ENCODE measurements around a stretch of chr12.

GRCh38 chr12:122511946-122512308, 11.2 kb upstream of the ZCCHC8 start:
- PRO-cap = no peak

GRCh38 chr12:122516627-122517487, 9.9 kb downstream of the RSRC2 start:
- PRO-cap = no peak

- PRO-cap = bidirectional peak, plus-strand start at chr12:122836458, minus-strand start at chr12:122836230
These were observed 858 bp downstream of the HIP1R start for GRCh38 chr12:122836049-122836581.

DNA sequence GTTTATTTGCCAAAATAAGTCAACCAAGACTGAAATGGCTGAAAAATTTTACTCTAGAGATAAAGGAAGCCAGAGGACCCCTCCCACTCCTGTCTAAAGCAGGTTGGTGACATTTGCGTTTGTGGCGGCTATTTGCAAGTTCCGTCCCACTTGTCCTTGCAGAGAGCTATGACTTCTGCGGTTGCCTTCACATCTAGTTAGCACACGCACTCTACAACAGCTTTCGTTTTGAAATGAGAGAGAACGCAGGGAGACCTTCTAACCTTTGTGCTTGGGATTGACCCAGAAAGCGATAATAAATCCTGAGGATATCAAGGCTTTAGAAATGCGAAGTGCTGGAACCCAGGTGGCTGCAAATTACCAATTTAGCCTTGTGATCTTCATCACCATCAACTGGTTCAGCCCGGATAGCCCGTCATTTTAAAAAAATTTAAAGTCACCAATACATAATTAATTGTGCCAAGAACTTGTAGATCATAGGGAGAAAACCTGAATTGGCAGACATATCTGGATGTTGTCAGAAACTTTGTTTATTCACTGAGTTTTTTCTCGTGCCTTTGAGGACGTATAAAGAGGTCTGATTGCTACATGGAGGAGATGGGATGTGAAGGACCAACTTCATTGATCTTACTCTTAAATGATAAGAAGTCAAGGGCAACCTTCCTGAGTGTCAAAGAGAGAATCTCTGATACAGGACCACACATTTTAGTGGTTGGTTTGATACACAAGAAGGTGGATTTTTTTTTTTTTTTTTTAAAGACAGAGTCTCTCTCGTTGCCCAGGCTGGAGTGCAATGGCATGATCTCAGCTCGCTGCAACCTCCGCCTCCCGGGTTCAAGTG, 1.5 kb downstream of the HIP1R start:
- PRO-cap = unidirectional peak, minus-strand start at position 195 of the sequence; bidirectional peak, plus-strand start at position 226 of the sequence, minus-strand start at position 195 of the sequence

- PRO-cap = no peak
These were observed 14.3 kb downstream of the HIP1R start for GRCh38 chr12:122849374-122850224.

GRCh38 chr12:122868571-122869348, 27.2 kb downstream of the VPS37B start:
- PRO-cap = no peak

- PRO-cap = bidirectional peak, plus-strand start at chr12:122888654, minus-strand start at chr12:122888658; unidirectional peak, minus-strand start at chr12:122888688
These were observed 7.5 kb downstream of the VPS37B start for GRCh38 chr12:122888206-122889103.

DNA sequence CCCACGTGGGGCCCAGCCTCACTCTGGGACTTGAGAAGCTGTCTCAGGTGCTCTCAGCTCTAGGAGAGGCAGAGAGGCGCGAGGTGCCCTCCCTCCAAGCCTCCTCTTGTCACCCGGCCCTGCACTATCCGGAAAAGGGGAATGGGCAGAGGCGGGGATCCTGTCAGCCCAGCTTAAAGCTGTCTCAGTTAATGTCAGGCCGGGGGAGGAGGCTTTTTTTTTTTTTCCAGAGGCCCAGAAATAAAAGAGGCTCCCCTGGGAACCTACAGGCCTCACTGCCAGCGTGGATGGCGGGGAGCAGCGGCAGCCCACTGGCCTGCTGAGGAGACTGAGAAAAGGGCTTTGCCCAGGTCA, 769 bp downstream of the ABCB9 start:
- PRO-cap = no peak

DNA sequence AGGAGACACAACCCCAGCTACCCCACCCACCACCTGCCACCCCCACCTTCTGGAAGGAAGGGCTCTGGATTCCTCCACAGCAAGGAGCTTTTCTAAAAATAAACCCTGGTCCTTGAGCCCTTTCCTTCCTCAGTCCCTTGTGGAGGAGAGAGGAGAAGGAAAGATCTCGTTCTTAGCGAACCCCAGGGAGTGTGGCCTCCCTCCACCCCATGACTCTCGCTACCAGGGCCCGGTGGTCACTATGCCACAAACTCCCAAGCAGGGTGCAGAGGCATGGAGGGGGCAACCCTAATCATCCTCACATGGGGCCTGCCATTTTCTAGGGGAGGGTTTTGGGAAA, 43.5 kb downstream of the PITPNM2 start:
- PRO-cap = no peak

GRCh38 chr12:123119874-123120406, 30.9 kb downstream of the PITPNM2 start:
- PRO-cap = no peak

GRCh38 chr12:123150090-123150357, 866 bp downstream of the PITPNM2 start:
- PRO-cap = no peak

- PRO-cap = no peak
These were observed 11.6 kb downstream of the MPHOSPH9 start for GRCh38 chr12:123221235-123221908.

GRCh38 chr12:123266959-123267471, 4.6 kb downstream of the CDK2AP1 start:
- PRO-cap = no peak

DNA sequence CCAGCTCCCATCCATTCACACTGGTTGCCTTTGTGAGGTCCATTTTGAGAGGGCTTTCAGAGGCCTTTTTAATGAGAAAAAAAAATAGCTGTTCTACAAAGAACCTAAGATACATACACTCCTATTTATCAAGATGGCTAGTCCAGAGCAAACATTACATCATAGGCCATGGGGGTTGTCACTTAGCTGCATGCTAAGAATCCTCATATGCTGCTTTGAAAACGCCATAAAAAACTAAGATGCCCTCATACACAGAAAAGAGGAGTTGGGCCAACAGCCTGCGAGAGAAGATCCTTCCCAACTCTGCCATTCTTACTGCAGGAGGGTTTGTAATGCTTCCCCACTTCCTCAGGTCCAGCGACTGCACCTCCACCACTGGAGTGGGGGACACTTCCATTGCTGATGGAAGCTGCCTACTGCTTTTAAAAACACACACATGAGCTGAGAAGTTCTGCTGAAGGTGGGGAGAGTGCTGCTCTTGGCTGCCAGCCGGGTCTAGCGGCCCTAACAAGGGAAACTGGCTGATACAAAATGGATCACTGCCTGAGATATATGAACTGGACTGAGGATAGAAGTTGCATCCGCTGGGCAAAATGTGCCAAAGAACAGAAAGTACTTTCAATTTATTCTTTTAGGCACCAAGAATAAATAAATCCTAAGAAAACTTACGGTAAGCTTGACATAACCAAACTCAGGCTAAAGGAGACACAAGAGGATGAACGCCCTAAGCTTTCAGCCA, 22.1 kb upstream of the CDK2AP1 start:
- PRO-cap = no peak

- PRO-cap = no peak
These were observed 26.0 kb downstream of the KMT5A start for GRCh38 chr12:123409413-123410773.

- PRO-cap = no peak
These were observed 13.4 kb downstream of the RILPL2 start for GRCh38 chr12:123423053-123423445.

GRCh38 chr12:123479252-123479959, 21.5 kb downstream of the SNRNP35 start:
- PRO-cap = no peak

- PRO-cap = no peak
These were observed 2.4 kb downstream of the RILPL1 start for GRCh38 chr12:123531018-123531674.

GRCh38 chr12:123618365-123619136, 14.9 kb downstream of the EIF2B1 start:
- PRO-cap = no peak

DNA sequence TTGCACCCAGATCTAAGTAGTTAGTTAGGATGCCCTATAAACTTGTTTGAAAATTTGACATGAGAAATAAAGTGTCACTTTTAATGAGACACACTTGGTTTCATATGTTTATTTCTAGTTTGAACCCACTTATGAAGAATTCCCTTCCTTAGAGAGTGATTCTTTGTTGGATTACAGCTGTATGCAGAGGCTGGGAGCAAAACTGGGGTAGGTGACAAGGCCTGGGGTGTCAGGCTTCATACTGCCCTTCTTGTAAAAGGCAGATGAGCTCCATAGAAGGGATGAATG, 13.9 kb downstream of the ATP6V0A2 start:
- PRO-cap = no peak